LNCaP clone FGC (cell line): ENCODE measurements around a stretch of chr5.

DNA sequence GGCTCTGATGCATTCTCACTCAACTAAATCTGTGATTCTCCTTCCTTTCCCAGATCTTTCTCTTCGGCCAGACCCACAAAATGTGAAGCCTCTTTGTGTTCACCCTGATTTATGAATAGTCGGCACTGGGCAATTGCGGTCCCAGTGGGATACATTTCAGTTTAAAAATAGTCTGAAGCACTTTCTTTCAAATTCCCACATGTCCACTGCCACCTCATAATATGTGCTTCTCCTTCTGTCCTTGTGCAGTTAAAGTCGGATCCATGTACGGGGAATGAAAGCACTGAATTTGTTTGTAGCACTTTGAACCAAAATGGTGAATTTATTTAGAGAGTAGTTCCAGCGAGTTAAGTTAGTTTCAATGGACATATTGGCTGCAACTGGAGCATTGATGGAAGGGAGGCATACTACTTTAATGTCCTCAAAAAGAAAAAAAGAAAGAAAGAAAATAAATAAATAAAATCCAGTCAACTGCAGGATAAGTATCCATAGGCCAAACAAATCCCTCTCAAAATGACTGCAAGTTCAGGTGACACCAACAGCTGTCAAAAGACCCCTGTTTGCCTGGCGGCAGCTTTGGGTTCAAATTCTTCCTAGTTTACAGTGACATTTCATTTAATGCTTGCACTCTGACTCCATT, 317.4 kb downstream of the TENM2 start:
- RRBS, 2 experiments, result no CpG with 5 or more reads among the region's 7 CpGs

GRCh38 chr5:167642963-167643639, 648.3 kb upstream of the WWC1 start:
- RRBS, 2 experiments, result no CpG with 5 or more reads among the region's 8 CpGs

DNA sequence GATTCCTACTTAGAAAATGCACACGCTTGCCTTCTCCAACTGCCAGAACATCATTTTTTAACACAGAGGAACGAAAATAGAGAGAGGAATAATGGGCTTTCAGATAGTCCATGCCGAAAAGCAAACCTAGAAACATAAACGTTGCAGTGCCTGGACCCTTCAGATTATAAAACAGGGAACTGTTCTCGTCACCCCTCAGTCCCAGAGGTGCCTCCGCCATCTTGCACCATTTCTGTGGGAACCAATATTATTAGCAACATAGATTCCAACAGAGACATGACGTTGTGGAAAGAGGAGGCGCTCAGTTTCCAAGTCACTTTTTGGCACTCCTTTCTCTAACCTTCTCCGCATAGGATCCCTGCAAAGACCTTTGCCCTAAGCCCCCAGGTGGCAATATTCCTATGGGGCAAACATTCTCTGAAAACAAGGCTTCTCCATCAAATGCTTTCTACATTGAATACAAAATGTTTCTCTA, 501.0 kb upstream of the WWC1 start:
- RRBS, 2 experiments, result no CpG with 5 or more reads among the region's 9 CpGs

- RRBS, 2 experiments, result no CpG with 5 or more reads among the region's 8 CpGs
Measured at GRCh38 chr5:167943947-167944439, 347.5 kb upstream of the WWC1 start.

DNA sequence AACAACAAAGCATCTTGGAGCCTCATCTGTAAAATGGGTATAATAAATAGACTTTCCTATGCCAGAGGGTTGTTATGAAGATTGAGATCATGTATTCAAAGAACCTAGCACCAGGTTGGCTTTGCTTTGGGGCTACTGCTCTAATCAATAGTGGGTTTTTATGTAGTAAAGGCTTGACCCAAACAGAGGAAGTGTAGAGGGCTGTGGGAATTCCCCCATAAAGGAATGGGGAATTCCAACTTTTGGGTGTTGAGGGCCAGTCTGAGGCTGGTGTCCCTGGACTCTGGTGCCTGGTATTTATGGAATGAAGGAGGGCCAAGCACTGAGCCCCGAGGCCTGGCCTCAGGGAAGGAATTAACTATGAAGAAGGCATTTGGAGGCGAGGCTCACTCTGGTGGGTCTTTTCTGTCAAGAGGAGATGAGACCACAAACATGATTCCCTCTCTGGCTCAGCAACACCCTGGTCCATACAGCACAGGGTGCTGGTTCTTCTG, 1.6 kb upstream of the WWC1 start:
- RRBS, 2 experiments, result no CpG with 5 or more reads among the region's 2 CpGs

DNA sequence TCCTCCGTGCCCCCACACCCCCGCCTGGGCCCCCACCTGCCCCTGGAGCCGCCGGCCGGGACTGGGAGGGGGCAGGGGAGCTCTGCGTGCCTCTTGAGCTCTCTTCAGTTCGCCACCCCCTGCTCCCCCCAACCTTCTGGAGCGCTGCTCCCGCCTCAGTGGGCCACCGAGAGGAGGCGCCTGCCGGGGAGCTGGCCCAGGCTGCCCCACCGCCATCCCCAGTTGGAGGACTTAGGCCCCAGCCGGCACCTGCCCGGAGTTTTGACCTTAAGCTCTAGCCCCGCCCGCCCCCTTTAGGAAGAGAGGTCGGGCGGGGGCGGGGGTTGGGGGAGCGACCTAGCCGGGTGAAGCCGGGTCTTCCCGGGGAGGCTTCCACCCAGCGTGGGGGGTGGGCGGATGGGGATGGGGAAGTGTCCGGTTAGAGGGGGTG, 859 bp downstream of the WWC1 start:
- RRBS, 2 experiments, result 3% methylated on average over 15 of the region's 27 CpGs

- RRBS, 2 experiments, result no CpG with 5 or more reads among the region's 11 CpGs
Measured at GRCh38 chr5:168301804-168302478, 10.5 kb downstream of the WWC1 start.

- RRBS, 2 experiments, result no CpG with 5 or more reads among the region's 8 CpGs
Measured at GRCh38 chr5:168397484-168398045, 88.7 kb upstream of the RARS1 start.

- RRBS, 2 experiments, result 94 to 96% methylated on average over 4 of the region's 13 CpGs
Measured at GRCh38 chr5:168409746-168410454, 76.4 kb upstream of the RARS1 start.

- RRBS, 2 experiments, result no CpG with 5 or more reads among the region's 4 CpGs
Measured at GRCh38 chr5:168565937-168566482, 13.2 kb downstream of the PANK3 start.

- RRBS, 2 experiments, result no CpG with 5 or more reads among the region's 3 CpGs
Measured at GRCh38 chr5:168600362-168600819, 21.2 kb upstream of the PANK3 start.

DNA sequence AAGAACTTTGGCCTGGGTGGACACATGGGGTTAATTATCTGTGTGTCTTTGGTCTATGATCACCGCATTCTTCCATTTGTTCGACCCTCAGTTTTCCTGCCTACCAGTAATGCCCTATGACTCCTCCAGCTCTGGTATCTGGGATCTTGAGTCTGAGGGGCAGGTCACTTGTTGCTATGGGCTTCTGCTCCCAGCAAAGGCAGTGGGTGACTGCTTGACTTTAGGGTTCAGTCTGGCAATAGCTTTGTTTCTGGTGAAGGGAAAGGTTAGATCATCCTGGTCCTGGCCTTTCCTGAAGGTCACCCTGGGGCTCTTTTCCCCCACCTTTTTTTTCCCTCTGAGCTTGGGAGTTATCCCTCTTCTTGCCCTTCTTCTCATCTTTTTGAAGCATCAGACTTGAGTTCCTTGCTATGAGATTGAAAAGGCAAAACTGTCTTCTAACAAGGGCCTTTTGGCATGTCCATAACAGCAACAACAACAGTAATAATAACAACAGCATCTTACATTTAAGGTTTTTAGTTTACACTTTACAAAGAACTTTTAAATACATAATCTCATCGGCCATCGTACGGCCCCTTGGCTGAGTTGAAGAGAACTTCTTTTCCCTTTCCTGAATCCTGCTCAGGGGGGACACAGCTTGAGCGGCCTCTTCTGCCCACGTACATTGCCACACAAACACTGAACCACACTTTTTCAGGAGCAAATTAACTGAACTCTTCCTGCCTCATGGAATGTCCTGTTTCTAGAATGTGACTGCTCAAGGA, 83.1 kb upstream of the PANK3 start:
- RRBS, 2 experiments, result no CpG with 5 or more reads among the region's 7 CpGs

DNA sequence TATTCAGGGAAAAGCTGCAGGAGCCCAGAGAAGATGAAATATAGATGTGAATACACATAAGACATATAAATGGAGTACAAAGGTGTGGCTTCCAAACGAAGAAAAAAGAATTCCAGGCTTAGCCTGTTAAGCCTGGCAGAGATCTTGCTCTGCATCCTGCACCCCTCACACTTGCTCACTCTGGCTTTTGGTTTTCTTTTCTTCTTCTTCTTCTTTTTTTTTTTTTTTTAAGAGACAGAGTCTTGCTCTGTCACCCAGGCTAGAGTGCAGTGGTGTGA, 218.8 kb upstream of the PANK3 start:
- RRBS, 2 experiments, result no CpG with 5 or more reads among the region's 1 CpG

GRCh38 chr5:169117533-169117950, 183.4 kb downstream of the SLIT3 start:
- RRBS, 2 experiments, result no CpG with 5 or more reads among the region's 7 CpGs

- RRBS, 2 experiments, result no CpG with 5 or more reads among the region's 17 CpGs
Measured at GRCh38 chr5:170245513-170245864, 12.7 kb downstream of the C5orf58 start.

- RRBS, 2 experiments, result no CpG with 5 or more reads among the region's 5 CpGs
Measured at GRCh38 chr5:170312533-170313196, 15.1 kb upstream of the LCP2 start.

DNA sequence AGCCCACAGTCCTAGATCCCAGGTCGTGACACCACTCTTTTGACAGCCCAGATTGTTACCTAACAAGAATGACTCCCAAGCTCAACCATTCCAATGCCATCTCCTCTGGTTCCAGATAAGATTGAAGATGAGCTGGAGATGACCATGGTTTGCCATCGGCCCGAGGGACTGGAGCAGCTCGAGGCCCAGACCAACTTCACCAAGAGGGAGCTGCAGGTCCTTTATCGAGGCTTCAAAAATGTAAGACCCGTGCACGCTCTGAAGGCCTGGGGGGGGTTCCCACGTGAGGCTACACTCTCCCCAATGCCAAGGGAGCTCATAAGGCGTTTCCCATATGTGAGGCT, 64.9 kb upstream of the GABRP start:
- RRBS, 2 experiments, result no CpG with 5 or more reads among the region's 9 CpGs

- RRBS, 2 experiments, result no CpG with 5 or more reads among the region's 11 CpGs
Measured at GRCh38 chr5:170752132-170753195, 31.1 kb upstream of the GABRP start.

DNA sequence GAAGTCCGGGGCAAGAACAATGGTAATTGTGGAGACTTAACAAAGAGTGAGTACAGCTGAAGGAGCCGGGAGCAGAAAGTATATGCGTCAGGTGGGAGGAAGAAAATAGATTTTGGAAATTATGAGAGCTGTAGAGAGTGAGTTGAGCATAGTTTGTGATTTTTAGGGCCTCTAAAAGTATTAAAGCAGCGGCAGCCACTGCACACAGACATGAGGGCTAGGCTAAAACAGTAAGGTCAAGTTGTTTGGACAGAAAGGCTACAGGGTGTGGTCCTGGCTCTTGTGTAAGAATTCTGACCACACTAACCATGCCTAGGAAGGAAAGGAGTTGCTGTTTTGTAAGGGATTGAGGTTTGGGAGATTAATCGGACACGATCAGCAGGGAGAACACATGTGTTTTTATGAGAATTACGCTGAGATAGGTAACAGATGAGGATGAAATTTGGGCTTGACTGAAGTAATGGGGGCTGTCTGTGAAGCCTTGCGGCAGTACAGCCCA, 19.5 kb upstream of the GABRP start:
- RRBS, 2 experiments, result no CpG with 5 or more reads among the region's 8 CpGs

- RRBS, 2 experiments, result no CpG with 5 or more reads among the region's 3 CpGs
Measured at GRCh38 chr5:170773612-170773849, 10.0 kb upstream of the GABRP start.